Trachea (tissue), 1 donor: ENCODE measurements around a stretch of chr5.

DNA sequence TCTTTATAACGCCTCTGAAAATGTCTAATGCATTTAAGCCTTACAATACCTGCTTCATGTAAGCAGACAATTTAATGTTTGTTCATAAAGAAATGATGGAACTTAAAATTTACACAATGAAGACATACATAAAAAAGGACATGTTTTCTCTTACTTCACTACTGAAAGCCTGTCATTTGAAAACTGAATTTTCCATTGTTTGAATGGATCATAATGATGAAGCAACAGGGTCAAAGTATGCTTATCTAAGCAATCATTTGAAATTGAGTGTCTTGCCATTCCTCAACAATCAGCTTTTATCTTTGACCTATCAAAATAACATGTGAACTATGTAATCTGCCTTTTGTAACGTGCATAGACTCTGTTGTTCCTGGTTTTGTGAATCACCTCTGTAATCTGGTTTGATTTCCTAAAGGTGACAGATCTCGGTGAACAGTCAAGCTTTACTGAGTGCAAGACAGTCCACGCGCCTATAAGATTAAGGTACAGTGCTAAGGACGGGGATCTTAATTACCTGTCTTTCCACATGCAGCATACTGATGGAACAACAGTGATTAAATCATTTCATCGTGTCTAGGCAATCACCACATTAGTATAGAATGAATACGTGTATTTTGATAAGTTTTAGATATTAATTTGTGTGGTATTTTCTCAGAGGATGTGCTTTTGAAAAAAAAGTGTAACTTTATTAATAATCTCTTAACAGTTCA, 3.2 kb downstream of the MEF2C start:
- PRO-cap: bidirectional peak, plus-strand start at position 439 of the sequence, minus-strand start at position 448 of the sequence

DNA sequence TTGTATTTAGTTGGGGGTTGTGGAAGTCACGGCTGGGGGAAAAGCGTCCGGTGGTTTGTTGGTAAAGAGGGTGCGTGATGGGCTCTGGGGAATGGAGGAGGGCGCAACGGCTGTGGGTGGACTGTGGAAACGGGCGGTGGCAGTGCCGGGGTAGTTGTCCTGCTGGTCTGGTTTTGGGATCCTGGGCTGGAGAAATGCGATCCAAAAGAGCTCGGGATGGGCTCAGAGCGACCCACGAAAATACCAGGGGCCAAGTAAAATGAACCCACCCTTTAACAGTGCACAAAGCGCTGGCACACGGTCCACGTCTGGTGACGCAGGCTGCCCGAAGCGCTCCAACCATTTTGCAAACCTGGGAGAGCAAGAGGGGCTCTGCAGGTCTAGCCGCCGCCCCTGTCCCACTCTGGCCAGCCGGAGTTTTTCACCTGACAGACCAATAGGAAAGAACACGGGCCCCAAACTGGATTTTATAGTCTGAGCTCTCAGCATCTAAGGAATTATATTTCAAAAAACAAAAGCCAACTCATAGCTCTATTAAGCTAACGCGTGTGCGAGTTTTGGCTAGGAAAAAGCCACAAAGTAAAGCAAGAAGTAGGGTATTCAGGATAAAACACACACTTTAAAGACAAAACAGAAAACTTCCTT, 6.8 kb upstream of the MEF2C start:
- PRO-cap: bidirectional peak, plus-strand start at position 349 of the sequence, minus-strand start at position 310 of the sequence

- PRO-cap: no peak
Observed at GRCh38 chr5:89756949-89757333, 652.6 kb downstream of the CETN3 start.

GRCh38 chr5:89901940-89902256, 507.7 kb downstream of the CETN3 start:
- PRO-cap: no peak

- PRO-cap: no peak
Observed at GRCh38 chr5:90643980-90644694, 85.5 kb downstream of the ADGRV1 start.

DNA sequence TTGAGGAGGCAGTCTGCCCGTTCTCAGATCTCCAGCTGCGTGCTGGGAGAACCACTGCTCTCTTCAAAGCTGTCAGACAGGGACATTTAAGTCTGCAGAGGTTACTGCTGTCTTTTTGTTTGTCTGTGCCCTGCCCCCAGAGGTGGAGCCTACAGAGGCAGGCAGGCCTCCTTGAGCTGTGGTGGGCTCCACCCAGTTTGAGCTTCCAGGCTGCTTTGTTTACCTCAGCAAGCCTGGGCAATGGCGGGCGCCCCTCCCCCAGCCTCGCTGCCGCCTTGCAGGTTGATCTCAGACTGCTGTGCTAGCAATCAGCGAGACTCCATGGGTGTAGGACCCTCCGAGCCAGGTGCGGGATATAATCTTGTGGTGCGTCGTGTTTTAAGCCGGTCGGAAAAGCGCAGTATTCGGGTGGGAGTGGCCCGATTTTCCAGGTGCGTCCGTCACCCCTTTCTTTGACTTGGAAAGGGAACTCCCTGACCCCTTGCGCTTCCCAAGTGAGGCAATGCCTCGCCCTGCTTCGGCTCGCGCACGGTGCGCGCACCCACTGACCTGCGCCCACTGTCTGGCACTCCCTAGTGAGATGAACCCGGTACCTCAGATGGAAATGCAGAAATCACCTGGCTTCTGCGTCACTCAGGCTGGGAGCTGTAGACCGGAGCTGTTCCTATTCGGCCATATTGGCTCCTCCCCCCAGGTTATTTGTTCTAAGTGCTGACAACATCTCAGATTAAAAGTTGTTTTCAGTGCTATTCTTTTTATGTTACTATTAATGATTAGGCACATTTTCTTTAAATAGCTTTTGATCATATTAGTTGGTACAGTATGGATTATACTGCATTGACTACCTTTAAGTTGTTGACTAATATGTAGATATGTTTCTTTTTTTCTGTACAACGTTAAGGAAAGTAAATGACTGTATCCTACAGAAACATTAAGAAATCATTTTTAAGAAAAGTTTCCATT, 370.7 kb downstream of the ADGRV1 start:
- PRO-cap: no peak

GRCh38 chr5:91366828-91367129, 16.3 kb downstream of the ARRDC3 start:
- PRO-cap: no peak

DNA sequence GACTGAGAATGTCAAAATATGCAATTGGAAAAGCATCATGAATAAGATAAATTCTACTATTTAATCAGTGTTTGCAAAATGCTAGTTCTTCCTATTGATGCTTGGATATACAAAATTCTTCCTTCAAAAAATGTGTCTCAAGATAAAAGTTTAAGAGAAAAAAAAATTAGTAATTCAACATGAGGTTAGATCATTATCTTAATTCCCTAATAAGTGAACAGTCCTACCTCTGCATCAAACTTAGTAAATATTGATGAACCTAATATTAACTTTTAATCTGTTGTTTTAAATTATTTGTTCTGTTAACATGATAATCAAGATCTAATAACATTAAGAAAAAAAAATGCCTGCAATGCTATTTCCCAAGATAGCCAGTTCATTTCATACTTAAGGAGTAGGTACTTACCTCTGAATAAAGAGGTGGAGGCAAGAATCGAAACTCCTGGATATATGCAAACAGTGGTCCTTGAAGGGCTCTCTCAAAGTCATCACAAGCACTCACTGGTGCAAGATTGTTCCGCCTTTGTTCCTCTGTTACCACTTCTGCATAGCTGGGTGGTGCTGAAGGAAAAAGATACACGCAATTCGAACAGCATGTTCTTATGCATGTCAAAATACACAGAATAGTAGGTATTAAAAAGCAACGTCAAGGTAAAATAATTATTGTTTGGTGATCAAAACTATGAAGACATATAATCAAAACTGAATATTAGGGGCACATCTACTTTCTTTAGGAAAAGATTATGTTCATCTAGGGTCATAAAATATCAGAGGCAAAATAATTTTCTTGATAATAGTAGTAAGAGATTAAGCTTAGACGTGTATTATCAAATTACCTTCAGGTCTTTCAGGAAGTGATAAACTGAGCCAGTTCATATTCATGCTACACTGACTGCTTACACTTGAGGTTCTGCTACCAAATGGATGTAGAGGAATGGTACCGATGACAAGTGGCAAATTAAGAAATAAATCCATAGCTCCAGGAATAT, 9.5 kb downstream of the ARRDC3 start:
- PRO-cap: no peak

DNA sequence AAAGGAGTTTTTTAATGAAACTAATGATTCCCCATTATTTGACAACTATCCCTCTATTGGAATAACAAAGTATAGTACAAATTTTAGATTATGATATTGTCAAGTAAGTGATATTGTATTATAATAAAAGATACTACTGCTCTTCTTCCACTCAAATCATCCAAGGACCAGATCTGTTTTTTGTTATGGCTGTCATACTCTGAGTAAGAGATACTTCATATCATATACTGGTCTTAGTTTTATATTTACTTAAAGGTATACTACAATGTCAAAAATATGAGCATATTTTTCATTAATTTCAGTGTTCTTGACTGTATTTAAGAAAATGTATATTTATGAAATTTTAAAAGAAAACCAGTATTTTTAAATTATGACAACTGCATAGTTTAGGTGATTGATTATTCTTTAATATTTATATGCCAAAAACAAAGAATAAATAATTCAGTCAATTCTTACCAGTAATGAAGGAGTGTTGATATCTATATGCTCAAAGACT, 6.9 kb downstream of the ARRDC3 start:
- PRO-cap: no peak

DNA sequence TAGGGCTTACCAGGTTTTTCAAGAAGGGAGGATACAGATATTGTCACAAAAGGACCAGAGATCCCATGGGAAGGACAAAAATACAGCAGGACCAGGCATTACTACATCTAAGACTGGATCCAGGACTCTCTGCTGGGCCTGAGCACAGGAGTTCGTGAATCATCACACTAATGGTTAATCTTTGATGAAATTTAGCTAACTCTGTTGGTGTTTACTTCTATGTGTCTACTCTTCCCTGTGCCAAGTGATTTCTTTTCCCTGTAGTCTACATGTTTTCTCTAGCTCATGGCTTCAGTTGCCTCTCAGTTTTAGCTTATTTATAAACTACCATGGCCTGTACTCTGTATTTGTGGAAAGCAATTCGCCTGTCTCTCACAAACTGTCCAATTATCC, 988.5 kb upstream of the ARRDC3 start:
- PRO-cap: no peak

- PRO-cap: no peak
Observed at GRCh38 chr5:93162041-93162716, 420.8 kb upstream of the NR2F1 start.

- PRO-cap: no peak
Observed at GRCh38 chr5:93359548-93359899, 223.5 kb upstream of the NR2F1 start.

GRCh38 chr5:93569841-93570108, 13.2 kb upstream of the NR2F1 start:
- PRO-cap: no peak

DNA sequence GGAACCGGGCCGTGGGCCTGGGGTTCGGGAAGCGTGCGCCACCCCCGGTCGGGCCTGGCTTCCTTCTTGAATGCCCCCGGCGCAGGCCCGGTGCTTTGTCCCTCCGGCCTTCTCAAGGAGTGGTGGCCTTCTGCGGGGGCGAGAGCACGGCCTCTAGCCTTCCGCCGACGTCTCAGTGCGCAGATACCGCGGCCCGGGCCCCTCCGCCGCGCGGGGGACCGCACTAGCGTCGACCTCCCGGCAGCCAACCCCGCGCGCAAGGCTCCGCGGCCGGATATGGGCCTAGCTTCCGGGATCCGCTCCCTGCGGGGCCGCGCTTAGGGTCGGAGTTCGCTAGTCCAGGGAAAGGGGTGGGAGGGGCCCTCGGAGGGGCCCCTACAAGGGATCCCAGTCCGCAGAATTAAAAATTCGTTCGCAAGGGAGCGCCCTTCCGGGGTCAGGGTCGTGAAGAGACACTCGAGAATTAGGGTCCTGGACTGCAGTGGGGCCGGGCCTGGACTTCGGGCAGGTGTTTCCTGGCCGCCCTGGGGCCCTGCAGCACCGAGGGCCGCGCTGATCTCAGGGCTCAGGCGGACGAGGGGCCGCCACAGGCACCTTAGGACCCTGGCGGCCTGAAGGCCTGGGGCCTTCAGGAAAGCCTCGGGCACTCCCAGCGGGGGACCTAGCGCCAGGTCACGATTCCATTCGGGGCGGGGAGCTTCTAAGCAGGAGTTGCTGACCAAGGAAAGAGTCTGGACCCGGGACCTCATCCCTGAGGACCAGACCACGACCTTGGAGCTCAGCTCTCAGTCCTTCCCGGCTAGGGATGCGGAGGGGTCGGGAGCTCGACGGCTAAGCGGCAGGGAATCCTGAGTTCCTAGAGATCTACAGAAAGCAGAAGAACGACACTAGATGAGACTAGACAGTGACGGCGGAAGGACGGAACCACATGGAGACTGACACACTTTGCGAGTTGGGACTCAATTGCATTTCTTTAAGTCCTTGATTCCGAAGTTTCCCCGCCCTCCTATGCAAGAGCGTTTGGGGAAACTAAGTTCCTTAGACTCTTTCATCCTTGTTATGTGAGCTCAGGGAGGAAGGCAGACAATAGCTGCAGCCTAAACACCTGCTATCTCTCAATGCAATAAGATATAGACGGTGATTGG, 12.1 kb upstream of the NR2F1 start:
- PRO-cap: no peak

DNA sequence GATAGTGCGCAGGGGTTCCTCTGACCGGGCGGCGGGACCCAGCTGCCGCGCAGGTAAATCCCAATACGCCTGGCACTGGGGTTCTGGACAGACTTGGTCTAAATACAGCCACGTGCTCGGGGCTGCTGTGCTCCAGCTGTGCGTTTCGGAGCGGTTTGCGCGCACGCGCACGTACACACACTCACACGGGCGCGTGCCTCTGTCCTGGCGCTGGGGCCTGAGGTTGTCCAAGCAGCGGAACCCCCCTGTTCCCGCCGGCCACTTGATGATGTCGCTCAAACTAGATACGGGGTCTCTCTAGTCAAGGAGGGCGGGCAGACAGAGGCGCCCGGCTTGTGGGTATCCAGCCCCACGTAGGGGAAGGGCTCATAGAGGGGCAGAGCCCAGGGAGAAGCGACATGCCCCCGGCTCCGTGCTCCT, 11.0 kb upstream of the NR2F1 start:
- PRO-cap: bidirectional peak, plus-strand start at position 184 of the sequence, minus-strand start at position 74 of the sequence

GRCh38 chr5:93572859-93573662, 10.0 kb upstream of the NR2F1 start:
- PRO-cap: no peak

DNA sequence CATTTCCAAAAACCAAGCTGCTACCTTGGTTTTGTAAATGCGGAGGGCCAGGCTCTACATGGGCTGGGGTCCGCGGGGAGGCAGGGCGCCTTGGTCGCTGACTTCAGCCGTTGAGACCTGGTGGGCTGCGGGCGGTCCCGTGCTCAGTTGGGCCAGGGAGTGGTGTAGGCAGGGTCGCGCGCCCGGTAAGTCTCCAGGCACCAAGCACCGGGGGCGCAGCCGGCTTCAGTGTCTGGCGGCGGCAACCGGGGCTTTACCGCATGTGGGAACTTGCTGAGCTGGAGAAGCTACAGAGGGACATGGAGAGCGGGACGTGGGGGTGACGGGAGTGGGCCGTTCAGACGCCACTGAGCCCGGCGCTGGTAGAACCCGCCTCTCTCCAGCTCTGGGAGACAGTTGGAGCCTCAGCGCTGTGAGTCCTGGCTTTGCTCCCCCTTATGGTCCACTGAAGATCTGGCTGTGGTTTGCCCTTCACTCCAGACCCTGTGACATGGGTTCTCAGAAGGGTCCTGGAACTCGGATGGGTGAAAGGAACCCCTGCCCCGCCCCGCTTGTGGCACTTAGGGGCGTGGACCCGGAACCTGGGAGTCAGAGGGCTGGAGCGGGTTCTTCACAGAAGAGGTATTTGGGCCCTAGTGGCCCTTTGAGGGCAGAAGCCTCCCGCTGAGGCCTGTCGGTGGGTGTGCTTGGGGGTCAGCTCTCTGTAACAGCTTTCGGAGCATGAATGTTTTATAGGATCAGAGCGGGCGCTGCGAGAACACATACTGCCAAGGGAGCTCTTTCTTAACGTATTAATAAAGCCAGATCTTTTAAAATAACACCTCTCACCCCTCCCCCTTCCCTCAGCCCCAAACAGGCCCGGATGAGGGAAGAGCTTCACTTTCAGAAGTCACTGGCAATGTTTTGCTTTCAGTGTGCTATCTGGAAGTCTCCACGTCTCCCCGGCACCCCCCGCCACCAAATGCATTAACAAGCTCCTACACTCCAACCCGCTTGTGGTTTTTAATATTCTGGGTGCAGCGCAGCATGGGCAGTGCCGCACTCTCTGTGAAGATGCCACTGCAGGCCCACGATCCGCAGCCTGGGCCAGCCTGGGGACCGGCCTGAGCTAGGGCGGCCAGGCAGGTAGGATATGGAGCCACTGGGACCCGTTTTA, 12.1 kb downstream of the NR2F1 start:
- PRO-cap: unidirectional peak, minus-strand start at position 262 of the sequence; unidirectional peak, plus-strand start at position 855 of the sequence

DNA sequence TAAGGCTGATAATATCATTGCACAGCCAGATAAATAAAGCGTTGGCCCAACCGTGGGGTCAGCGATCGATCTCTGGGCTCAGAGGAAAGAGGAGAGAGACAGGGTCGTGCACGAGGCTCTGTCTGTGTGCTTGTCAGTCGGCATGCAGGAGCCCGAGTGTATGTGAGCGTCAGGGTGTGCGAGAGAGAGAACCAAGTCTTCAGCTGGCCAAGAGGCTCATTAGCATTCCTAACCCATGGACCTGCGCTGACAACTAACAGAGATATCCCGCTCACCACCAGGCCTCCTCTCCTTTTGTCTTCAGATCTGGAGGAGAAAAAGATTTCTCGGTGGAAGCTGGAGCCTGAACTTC, 16.4 kb downstream of the NR2F1 start:
- PRO-cap: no peak

GRCh38 chr5:93790568-93790857, 49.1 kb upstream of the POU5F2 start:
- PRO-cap: no peak

DNA sequence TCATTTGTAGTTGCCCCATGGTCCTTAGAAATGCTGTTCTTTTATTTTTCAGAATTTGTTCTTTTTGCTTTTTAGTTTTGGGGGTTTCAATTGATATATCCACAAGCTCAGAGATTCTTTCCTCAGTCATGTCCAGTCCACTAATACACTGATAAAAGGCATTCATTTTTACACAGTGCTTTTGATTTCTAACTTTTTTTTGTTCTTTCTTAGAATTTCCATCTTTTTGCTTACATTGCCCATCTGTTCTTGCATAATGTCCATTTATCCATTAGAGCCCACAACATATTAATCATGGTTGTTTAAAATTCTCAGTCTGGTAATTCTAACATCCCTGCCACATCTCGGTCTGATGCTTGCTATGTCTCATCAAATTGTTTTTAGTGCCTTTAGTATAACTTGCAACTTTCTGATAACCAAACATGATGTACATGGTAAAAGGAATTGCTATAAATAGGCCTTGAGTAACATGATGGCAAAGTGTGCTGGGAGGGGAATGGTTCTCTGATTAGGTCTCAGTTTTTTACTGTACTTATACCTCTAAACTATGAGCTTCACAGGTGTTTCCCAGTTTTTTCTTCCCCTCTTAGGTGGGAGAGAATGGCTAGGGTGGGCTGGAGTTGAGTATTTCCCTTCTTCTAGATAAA, 109.9 kb downstream of the FAM172A start:
- PRO-cap: no peak